Measurements from ENCODE around the genes SMYD3 and ZNF672.

GRCh38 chr1:246193438-246194028 is 313.5 kb downstream of the SMYD3 start:
- RRBS: no CpG with 5 or more reads among the region's 16 CpGs

GRCh38 chr1:246244675-246245276 is 262.3 kb downstream of the SMYD3 start:
- RRBS: no CpG with 5 or more reads among the region's 4 CpGs

- RRBS: no CpG with 5 or more reads among the region's 2 CpGs
Observed at GRCh38 chr1:246356939-246357437, 150.1 kb downstream of the SMYD3 start.

- RRBS: 1% methylated on average over 22 of the region's 90 CpGs
Observed at GRCh38 chr1:246506304-246507497, at the start of gene SMYD3. SMYD3 (minus strand) TSS chr1:246507279.

GRCh38 chr1:246587674-246588049 is 21.4 kb downstream of the CNST start:
- RRBS: no CpG with 5 or more reads among the region's 3 CpGs

DNA sequence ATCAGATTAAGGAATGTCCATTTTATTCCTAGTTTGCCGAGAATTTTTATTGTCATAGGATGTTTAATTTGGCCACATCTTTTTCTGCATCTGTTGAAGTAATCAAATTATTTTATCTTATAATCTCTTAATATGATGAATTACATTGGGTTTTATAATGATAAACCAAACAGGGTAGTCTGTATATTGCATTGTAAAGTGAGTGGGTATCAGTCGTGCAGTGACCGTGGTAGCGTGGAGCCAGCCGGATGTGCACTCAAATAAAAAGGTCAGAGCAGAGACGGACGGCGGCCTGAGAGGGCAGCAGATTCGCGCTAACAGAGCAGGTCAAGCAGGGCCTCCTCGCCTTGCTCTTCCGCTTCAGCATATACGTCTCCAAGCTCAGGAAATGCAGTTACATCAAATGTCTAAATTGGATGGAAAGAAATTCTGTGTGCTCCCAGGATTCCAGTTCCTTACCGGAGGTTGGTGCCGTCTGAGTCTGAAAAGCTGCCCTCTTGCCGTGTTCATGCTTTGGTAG is 51.5 kb downstream of the SCCPDH start:
- RRBS: 97% methylated on average over 2 of the region's 16 CpGs

GRCh38 chr1:246788788-246789767 is 64.9 kb downstream of the SCCPDH start:
- RRBS: 86% methylated on average over 24 of the region's 53 CpGs

GRCh38 chr1:246886540-246887538 is 44.9 kb downstream of the AHCTF1 start:
- RRBS: no CpG with 5 or more reads among the region's 6 CpGs

DNA sequence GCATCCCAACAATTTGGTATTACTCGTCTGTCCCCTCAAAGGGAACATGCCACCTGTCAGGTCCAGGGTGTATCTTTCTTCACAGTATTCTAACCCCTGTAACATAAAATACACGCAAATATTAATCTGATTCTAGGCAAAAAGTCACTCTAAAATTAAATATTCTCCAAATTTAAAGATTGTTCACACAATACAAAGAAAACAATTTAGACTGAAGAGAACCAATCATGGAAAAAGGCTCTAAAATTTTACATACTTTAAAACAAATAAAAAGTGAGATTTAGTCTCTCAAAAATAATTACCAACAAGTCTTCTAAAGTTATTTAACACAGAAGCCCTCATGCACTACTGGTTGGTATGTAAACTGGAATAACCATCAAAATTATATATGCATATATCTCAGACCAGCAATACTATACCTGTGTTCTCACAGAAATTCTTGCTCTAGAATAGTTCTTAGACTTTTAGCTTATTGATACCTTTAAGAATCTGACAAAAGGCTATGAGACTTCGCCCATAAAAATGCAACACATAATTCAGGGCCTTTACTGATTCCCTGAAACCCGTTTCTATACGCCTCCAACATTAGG is 29.1 kb downstream of the AHCTF1 start:
- RRBS: no CpG with 5 or more reads among the region's 5 CpGs

DNA sequence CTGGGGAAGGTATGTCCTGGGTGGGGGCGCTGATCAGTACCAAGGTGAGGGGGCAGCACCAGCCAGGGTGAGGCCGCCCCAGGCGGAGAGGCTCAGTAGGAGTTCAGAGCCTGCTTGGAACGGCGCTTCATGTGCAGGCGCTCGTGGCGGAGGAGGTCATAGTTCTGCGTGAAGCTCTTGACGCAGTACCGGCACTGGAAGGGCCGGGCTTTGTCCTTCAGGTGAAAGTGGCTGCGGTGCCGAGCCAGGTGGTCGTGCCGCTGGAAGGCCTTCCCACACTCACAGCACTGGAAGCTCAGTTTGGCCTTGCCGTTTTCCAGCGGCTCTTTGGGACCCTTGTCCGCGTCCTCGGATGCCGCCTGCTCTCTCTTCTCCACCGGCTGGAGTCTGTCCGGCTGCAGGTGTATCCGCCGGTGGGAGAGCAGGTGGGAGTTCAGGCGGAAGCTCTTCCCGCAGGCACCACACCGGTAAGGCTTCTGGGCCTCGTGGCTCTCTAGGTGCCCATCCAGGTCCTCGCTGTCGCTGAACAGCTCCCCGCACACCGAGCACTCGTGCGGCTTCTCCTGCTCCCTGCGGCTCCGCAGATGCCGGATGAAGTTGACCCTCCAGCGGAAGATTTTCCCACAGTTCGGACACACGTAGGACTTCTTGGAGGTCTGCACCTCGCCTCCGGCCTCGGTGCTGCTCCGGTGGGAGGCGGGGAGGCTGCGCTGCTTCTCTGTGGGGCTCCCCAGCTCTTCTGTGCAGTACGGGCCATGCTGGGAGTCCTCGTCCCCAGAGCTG is 31.0 kb downstream of the ZNF496 start:
- RRBS: 96% methylated on average over 13 of the region's 50 CpGs

GRCh38 chr1:247420995-247421564 is 5.1 kb downstream of the NLRP3 start:
- RRBS: no CpG with 5 or more reads among the region's 3 CpGs

GRCh38 chr1:248730844-248731377 is 24.6 kb downstream of the LYPD8 start:
- RRBS: no CpG with 5 or more reads among the region's 12 CpGs

DNA sequence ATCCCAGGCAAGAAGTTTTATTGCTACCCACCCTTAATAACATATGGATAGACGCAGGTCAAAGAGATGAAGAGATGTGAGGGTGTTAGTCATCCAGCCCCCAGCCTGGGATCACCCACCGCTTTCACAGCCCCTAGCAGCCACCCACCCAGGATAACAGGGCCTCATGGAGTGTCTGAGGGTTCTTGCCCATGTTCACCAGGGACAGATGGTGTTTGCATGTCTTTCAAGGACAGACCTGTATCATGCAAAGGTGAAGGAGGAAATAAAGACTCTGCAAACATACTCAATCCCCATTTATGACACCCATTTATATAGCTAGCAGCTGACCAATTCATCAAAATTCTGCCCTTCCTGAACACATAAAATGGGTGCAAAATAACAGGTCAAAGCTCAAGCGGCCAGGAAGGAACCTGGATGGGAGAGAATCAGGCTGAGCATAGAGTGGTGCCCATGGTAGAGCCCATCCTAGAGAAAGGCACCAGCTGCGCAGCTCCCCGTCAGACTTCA is 32.7 kb upstream of the LYPD8 start:
- RRBS: no CpG with 5 or more reads among the region's 5 CpGs

DNA sequence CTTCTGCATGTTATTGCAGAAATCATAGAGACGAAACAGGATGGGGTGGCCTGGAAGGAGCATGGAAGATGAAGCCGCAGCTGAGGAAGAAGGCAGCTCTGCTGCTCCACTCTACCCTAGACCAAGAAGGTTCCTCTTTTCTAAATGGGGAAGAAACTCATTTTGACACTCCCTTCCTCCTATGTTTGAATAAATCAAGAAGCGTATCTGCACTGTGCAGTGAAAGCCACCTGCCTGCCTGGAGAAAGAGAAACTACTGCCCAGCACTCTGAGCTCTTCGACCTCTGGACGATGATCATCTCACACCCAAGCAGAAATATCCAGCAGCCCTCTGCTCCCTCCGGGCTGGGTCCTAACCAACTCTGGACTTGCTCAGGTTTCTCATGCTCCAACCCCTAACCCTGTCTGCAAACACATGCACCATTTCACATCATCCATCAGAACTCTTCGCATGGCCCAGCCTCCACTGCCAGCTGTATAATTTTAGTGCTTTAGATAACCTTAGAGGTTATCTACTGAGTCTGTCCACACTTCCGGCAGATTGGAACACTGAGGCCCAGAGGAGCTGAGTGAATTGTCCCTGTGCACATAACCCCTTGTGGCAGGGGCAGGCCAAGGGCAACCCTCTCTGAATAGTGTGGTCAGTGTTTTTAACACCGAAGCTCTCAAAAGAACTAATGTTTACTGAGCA is 20.5 kb downstream of the SH3BP5L start:
- RRBS: no CpG with 5 or more reads among the region's 9 CpGs

DNA sequence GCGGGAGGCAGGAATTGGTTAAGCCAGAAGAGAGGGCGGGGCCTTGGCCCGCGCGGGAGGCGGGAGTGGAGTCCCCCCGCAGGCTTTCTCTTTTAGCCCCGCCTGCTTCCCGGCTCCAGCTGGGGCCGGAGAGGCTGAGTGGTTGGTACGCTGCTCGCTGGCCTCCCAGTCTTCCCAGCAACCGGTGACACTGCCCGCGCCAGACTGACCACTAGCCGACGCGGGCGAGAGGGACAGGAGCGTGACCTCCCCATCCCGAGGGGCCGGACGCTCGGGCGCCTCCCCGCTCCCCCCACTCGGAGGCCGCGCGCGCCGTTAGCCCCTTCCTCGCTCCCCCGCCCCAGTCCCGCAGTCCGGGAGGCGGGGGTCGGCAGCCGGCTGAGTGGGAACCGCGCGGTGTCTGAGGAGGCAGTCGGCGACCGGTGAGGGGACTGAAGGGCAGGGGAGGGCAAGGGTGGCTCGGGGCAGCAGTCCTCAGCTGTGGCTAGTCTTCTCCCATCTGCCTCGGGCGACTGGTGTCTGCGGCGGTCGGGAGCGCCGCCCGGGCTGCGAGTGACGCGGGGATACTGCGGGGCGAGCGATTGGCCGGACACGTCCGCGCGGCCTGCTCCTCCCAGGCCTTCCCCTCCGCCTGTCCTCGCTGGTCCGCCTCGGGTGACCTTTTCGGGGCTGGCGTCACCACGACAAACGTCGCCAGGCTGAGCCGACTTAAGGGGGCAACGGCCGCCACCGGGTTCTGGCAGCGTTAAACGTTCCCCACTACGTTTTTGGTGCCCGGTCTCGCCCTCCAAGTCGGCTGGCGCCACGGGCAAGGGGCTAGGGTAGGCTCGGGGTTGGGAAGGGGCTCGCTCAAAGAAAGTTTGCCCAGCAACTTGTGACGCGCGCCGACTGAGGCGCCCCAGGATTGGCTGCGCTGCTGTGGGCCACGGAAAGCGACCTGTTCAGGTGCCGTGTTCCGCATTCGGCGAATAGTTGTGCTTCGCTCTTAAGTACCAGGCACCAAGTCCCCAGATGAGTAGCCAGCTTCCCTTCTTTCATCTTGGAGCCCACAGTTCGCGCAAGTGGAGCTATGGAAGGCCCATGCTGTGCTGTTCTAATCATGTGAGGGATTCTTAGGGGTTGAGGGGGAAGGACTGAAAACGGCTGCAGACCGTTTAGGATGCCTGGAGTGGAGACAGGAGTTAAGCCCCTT is at the start of gene ZNF672:
Gene ZNF672 (plus strand): TSS at position 95 of the 1,192 bp plus-strand sequence.
- RRBS: 2% methylated on average over 40 of the region's 105 CpGs

All from Ishikawa (cell line).